ENCODE results near the genes ADPRS and TRAPPC3.

DNA sequence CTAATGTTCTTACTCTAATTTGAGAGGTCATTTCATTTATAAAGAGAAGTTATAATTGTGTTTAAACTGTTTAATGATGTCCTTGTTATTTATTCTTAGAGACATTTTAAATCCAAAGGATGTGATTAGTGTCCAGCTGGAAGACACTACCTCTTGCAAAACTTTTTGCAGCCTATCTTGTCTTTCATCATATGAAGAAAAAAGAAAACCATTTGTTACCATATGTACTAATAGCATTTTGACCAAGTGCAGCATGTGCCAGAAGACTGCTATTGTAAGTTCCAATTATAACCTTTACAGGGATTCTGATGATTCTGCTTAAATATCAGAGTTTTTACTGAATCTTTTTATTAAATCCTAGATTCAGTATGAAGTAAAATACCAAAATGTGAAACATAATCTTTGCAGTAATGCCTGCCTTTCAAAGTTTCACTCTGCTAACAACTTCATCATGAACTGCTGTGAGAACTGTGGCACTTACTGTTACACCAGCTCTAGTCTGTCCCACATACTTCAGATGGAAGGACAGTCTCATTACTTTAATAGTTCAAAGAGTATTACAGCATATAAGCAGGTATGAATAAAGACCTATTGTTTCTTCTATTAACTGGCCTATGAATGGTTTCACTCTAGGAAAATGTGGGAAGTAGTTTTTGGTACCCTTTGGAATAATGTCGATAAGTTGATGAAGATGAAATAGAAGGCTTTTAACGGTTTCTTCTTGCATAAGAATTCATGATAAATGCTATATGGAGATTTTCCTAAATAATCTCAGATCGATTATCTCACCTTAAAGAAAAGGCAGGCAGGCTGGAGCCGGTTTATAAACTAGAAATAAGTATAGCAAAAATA, 25.2 kb downstream of the ZMYM1 start:
- PRO-cap, result no peak
- RAMPAGE, long total RNA, 3 experiments, result no peak in any of the 3 experiments

- PRO-cap, result no peak
- RAMPAGE, long total RNA, 3 experiments, result no peak in any of the 3 experiments
These were observed 130.3 kb downstream of the ZMYM4 start for GRCh38 chr1:35398808-35399247.

DNA sequence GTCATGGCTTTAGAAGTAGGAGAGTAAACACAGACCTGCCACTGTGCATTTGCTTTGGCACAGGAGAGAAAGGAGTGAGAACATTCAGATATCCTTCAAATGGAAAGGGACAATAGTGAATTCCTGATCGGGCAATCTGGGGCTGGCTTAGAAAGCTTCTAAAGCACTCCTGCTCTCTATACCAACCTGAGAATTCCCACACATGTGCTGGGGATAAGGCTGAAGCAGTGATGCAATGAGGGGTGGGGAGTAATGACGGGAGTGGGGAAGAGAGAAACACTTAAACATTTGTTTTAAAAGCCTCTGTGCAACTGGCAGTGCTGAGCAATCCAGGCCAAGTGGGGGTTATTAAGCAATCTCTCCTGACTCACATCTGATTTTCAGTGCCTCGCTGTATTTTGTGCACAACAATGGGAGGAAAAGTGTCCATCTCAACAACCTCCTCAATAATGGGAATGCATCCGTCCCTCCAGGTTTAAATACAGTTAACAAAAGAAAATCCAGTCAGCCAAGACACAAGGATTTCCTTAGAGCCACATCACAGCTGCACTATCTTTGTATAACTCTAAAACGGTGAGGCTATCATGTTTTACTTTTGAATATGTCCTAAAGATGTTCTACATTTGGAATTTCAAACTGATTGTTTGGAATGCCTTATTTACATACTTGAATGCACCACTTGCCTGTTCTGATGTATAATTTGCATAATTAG, 108.7 kb downstream of the KIAA0319L start:
- PRO-cap, result no peak
- RAMPAGE, long total RNA, 3 experiments, result no peak in any of the 3 experiments

DNA sequence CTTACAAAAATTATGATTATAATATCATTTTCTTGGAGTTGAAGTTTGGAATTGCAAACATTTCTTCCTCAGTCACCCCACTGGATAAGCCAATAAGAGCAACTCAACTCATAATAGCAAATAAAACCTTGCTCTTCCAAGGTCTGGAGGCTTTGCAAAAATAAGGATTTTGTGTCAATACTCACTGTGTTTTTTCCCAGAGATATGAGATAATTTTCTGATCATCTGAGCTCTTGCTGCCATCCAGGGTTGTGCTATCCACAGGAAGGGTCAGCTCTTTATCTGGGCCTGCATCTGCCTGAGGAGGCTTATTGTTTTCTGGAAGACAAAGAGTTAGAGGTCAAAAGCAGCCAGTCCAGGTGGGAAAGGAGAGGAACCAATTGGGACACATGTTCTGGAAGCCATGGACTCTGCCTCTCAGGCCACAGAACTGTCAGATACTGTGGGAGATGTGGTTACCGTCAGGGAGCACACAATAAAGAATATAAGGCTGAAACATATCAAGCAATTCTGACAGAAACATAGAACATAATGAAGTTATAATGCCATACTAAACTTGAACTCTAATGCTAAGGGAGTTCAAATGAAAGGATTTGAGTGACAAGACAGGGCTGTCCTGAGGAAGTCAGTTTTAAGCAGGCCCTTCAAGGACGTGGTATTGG, 103.7 kb downstream of the KIAA0319L start:
- PRO-cap, result no peak
- RAMPAGE, long total RNA, 3 experiments, result no peak in any of the 3 experiments

DNA sequence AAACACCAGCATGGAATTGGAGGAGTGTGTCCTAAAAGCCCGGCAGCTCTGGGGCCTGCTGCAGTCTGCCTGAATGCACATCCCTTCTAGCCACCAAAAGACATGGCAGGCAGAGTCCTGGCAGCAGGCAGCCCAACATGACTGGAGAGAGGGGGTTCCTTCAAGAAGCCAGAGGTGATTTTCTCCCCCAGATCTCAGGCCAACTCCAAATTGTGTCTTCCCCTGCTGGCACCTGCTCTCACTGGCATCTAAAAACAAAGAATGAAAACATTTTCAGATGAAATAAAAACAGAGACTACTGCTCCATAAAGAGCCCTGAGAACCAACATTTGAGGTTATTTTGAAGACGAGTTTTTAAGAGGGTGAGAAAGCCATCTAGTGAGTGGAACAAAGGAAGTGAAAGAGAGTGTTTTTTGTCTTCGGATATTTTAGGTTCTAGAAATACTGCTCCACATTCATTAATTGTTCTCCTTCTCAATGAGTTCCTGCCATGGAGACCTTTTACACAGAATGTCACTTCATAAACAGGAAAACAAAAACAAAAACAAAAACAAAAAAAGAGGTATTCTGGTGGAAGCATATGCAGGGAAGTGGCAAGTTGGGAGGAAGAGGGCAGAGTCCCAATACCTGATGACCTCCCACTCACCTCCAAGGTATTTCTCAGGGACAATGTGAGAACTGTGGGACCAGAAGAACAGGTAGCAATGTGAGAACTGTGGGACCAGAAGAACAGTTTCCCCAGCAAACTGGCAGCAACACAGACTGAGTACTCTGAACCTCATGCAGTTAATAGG, 50.1 kb downstream of the KIAA0319L start:
- PRO-cap, result no peak
- RAMPAGE, long total RNA, 3 experiments, result no peak in any of the 3 experiments

DNA sequence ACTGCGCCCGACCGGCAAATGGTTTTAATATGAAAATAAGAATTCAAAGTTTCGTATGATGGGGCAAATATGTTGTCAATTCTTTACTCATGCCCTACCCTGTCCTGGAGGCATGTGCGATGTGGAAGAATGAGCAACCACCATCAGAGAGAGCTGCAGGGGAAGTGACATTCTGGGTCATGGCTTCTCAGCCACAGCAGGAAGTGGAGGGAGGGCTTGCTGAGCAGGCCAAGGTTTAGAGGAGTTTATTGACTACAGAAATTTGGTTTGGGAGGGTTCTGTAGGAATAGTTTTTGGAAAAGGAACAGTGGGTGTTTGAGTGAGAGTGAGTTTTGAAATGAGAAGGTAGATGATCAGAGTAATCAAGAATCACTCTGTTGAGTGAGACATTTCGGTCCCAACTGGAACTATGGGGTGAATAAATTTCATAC, 3.3 kb upstream of the AGO4 start:
- PRO-cap, result no peak
- RAMPAGE, long total RNA, 3 experiments, result no peak in any of the 3 experiments

GRCh38 chr1:35850774-35851275, 32.2 kb upstream of the AGO1 start:
- PRO-cap, result no peak
- RAMPAGE, long total RNA, 3 experiments, result no peak in any of the 3 experiments

DNA sequence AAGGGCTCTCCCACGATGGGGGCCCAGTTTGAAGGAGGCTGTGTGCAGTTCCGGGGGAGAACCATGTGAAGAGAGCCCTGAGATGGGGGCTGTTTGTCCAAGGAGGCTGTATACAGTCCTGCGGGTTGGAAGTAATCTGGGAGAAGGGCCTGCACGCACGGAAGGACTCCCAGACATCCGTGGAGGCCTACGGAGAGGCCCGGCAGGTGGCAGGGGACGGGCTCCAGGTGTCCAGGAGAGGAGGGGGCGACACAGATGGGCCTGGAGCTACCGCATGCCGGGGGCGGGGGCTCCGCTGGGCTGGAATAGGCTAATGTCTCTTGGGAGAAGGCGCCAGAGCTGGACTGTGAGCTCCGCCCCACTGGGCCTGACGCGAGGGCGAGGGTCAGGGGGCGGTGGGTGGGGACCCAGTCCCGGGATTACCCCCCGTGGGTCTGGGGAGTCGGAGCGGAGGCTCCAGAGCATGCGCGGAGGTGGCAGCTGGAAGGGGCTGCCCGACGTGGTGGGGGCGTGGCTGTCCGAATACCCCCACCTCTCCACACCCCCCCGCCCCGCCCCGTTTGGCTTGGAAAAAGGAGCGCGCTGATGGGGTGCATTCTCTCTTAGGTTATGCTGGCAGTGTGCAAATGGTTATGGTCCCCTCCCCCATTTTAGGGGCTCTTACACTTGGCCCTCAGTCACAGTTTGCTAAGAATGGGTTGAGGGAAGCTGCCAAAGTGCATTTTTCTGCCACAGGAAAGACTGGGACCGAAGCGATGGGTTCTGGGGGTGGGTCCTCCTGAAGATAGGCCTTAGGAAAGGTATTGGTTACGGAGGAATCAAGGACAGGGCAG, 756 bp downstream of the AGO1 start:
- PRO-cap, result no peak
- RAMPAGE, long total RNA, 3 experiments, result no peak in any of the 3 experiments

DNA sequence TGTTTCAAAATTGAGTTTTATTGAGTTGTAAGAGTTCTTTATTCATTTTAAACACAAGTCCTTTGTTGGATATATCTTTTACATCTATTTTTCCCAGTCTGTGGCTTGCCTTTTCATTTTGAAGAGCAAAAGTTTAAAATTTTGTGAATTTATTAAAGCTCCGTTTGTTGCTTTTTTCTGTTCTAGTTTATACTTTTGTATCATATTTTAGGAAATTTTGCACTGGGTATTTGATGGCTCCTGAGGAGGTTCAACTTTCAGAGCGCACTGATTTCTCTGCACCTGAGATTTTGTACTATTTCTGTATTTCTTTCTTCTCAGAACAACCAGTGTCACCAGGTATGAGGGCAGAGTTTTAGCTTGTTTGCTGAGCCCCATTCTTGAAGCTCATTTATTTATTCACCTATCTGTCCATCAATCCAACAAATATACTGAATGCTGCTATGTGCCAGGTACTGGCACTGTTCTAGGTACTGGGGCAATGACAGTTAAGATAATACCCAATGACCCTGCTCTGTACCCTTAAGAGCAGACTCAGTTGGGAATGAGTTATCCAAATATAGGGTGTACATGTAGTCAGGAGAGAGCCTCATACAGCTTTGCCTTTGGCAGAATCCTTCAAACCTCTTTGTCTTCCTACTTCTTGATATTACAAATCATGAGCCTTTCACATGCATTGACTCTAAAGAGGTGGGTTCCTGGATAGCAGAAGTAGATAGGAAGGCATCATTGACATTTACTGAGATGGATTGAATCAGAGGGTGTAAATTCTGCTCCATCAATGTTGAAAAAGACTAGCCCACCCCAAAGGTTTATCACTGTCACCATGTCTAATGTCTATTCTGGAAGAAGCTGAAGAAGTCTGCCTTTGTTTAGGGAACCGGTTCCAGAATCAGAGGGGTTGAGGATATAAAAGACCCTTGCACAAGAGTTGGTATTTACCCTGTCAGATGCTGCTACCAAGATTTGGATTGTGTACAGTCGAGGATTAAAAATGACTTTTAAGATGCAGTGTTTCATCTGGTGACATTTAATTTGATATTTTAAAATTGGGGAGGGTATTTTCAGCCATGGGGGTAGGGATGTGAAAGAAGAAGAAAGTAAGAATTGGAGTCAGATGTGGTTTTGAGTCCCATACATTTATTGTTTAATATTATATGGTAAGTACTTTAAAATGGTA, 1.9 kb upstream of the AGO3 start:
- PRO-cap, result no peak
- RAMPAGE, long total RNA, 3 experiments, result no peak in any of the 3 experiments

DNA sequence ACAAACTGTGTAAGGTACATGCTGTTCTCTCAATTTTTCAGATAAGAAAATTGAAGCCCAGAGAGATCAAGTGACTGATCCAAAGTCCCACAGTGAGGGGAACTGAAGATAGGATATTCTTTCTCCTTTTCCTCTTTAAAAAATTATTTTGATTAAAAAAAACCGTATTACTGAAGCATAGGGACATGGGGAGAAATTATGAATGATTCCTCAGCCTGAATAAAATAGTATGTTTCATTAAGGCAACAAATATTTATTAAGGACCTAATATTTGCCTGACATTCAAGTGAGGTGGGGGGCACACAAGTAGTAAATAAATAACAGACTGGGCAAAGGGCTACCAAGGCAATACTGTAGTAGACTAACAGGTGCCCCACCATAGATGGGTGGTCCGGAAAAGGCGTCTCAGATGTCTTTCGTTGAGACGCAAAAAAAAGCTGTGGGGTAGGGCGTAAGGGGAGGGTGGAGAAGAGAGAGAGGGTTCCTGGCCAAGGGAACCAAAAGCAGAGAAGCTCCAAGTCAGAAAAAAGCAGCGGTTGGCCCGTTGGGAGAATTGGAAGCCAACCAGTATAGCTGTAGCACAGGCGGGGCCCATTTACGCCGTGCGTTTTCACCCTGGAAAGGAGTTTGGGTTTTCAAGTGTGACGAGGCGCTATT, 922 bp upstream of the AGO3 start:
- PRO-cap, result no peak
- RAMPAGE, long total RNA, 3 experiments, result no peak in any of the 3 experiments

DNA sequence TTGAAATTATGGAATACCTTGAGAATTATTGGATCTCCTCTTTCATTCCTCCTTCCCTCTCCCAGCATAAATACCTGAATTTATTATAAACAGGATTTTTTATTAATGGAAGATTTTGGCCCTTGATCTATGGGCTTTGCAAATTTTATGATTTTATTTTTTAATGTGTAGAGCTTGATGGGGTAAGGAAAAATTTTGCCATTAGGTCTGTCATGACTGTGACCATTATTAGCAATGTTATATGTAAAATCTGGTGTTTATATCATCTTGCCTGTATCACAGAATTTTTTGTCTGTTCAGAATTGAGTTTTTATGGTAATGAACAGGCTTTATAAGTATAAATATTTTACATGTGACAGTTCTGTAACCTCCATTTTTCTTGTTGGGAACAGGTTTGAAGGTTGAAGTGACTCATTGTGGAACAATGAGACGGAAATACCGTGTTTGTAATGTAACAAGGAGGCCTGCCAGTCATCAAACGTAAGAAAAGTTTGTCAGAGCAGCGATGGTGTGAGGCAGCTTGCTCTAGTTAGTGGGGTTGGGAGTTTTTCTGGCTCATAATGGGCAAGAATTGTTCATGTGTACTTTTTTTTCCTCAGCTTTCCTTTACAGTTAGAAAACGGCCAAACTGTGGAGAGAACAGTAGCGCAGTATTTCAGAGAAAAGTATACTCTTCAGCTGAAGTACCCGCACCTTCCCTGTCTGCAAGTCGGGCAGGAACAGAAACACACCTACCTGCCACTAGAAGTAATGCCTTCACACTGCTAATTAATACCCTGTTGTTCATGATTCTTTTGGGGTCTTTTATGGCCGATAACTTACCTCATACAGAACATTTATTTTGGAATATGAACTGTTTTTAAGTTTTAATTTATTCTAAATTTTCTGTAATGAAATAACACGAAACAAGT, 75.3 kb upstream of the TEKT2 start:
- PRO-cap, result no peak
- RAMPAGE, long total RNA, 3 experiments, result no peak in any of the 3 experiments

- PRO-cap, result unidirectional peak, plus-strand start at chr1:36088888; bidirectional peak, plus-strand start at chr1:36089106, minus-strand start at chr1:36088999; unidirectional peak, minus-strand start at chr1:36089266
- RAMPAGE, long total RNA, 3 experiments, result start-site peak on the plus strand in 1 of 3 experiments, at chr1:36088888-36088919 at its widest, 56 reads per replicate
These were observed at the start of gene ADPRS for GRCh38 chr1:36088201-36089546. Gene ADPRS, plus strand, starts transcription at chr1:36088892.

DNA sequence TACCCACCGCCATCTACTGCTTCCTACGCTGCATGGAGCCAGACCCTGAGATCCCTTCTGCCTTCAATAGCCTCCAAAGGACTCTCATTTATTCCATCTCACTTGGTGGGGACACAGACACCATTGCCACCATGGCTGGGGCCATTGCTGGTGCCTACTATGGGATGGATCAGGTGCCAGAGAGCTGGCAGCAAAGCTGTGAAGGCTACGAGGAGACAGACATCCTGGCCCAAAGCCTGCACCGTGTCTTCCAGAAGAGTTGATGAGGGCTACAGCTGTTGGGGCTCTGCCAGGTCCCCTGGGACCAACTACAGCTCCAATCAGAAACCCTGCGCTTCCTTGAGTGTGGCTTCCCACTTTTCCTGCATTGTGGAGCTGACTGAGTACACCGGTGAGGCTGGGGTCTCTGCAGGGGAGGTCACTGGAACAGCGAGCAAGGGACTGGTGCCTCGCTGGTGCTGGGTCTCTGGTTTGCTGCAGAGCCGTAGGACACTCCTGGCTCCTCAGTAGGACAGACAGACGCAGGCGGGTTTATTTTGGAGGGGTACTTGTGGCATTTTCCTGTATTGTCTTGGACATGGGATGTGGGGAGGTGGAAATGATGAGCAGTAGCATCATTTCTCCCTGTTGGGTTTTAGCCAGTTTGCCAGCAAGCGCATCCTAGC, 4.6 kb downstream of the ADPRS start:
- PRO-cap, result no peak
- RAMPAGE, long total RNA, 3 experiments, result no peak in any of the 3 experiments

- PRO-cap, result no peak
- RAMPAGE, long total RNA, 3 experiments, result no peak in any of the 3 experiments
These were observed 16.0 kb downstream of the COL8A2 start for GRCh38 chr1:36108926-36109564.

- PRO-cap, result unidirectional peak, minus-strand start at chr1:36149406; bidirectional peak, plus-strand start at chr1:36149802, minus-strand start at chr1:36149486
- RAMPAGE, long total RNA, 3 experiments, result start-site peak on the minus strand in 3 of 3 experiments, at chr1:36149470-36149504 at its widest, 235 to 569 reads per replicate
These were observed at the start of gene TRAPPC3 for GRCh38 chr1:36148834-36149964. Gene TRAPPC3, minus strand, starts transcription at chr1:36149486.

GRCh38 chr1:36155737-36156006, 288 bp upstream of the MAP7D1 start:
- PRO-cap, result bidirectional peak, plus-strand start at chr1:36156182, minus-strand start at chr1:36155860
- RAMPAGE, long total RNA, 3 experiments, result no peak in any of the 3 experiments

- PRO-cap, result no peak
- RAMPAGE, long total RNA, 3 experiments, result no peak in any of the 3 experiments
These were observed 8.2 kb downstream of the THRAP3 start for GRCh38 chr1:36232216-36233033.

DNA sequence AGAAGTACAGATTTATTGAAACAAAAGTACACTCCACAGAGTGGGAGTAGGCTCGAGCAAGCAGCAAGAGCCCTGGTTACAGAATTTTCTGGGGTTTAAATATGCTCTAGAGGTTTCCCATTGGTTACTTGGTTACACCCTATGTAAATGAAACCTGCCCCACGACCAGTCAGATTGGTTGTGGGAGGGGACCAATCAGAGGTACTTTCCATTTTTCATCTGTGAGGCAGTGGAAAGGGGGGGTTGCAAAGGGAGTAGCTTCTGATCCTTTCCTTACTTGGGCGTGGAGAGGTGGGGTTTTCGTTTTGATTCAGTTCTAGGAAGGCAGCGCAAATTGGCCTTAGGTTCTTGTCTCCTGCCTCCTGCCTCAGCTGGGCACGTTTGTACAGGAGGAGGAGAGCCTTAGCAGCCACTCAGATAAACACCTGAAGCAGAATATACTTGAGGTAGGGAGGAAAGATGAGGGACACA, 14.2 kb upstream of the LSM10 start:
- PRO-cap, result no peak
- RAMPAGE, long total RNA, 3 experiments, result no peak in any of the 3 experiments

DNA sequence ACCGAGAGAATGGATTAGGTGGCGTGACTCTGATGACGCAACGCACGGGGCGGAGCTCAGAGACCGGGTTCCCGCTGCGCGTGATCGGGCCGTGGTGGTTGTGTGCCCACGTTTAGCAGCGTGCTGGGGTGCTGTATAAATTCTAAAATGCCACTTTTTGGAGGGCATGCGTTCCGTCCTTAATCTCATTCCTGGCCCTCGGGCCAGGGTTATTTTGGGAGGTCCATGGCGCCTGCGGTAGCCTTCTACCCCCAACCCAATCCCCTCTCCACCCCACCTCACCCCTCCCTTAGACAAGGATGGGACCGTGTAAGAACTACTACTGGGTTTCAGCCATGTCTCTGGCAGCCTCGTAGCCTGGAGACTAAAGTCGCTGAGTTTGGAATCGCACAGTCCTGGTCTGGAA, 229 bp upstream of the MRPS15 start:
- PRO-cap, result bidirectional peak, plus-strand start at position 59 of the sequence, minus-strand start outside the sequence
- RAMPAGE, long total RNA, 3 experiments, result no peak in any of the 3 experiments

DNA sequence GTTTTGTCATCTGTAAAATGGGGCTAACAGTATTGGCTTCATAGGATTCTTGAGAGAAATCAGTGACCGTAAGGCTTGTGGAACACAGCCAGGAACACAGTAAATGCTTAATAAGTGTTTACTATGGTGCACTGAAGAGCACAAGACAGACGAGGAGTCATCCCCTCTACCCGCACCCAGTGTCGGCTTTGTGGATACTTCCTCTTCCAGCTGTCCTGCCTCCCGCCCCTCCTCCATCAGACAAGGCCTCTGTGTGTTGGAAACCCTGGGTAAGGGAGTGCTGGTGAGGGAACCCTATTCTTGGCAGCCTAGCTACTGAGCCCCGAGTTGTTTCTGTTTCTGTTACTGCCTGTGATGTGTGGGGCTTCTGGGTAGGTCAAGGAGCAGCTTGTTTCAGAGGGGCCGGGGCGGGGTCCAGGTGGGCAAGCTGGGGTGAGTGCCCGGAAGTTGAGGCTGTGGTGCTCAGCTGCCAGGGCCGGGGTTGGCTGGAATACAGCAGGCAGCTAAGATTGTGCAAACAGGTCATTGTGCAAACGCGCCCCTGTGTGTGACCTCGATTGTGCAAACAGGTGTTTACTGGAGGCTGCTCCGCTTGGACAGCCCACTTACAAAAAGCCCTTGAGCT, 4.0 kb upstream of the CSF3R start:
- PRO-cap, result no peak
- RAMPAGE, long total RNA, 3 experiments, result no peak in any of the 3 experiments

All from gastrocnemius medialis (tissue), 3 donors.